ENCODE results near the gene TEX49.

DNA sequence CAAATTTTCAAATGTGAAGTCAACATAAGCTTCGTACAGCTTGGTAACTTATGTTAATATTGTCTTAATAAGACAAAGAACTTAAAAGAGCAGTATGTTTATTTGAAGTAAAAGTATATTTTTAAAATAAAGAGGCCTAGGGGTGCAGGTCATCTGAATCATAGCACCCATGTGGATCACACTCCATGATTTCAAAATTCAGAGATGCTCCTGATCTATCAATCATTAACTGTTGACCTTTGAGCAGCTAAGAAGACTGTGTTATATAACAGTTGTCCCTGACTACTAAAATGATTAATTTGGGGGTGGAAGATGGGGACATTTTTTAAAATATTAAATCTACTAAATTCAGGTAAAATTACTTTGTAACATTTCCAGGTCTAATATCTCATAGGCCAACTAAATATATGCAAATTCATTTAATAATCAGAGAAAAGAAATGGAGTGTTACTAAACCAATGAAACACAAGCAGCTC, 120.8 kb upstream of the PCED1B start:
- PRO-cap: no peak

- PRO-cap: no peak
Observed at GRCh38 chr12:47189723-47190248, 110.0 kb upstream of the AMIGO2 start.

DNA sequence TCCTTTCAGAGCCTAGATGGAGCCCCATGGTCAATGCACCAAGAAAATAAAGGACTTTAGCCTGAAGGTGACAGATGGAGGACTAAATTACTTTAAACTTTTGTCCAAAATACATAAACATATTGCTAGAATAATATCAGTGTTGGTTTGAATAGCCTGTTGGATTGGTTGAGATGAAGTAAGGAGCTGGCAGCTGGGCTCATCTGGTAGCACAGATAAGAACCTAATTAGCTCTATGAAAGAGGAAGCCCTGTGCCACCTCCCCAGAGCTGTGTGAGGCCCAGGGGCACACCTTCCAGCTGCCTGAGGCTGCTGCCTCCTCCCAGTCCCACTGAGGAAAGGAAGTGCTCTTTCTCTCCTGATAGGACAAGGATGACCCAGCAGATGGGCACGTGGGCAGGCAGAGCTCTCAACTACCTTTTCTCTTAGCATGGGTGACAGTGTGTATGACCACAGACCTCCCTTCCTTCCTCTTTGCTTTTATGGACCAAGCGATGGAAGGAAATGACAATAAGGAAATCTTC, 127.4 kb upstream of the AMIGO2 start:
- PRO-cap: unidirectional peak, plus-strand start at position 266 of the sequence

DNA sequence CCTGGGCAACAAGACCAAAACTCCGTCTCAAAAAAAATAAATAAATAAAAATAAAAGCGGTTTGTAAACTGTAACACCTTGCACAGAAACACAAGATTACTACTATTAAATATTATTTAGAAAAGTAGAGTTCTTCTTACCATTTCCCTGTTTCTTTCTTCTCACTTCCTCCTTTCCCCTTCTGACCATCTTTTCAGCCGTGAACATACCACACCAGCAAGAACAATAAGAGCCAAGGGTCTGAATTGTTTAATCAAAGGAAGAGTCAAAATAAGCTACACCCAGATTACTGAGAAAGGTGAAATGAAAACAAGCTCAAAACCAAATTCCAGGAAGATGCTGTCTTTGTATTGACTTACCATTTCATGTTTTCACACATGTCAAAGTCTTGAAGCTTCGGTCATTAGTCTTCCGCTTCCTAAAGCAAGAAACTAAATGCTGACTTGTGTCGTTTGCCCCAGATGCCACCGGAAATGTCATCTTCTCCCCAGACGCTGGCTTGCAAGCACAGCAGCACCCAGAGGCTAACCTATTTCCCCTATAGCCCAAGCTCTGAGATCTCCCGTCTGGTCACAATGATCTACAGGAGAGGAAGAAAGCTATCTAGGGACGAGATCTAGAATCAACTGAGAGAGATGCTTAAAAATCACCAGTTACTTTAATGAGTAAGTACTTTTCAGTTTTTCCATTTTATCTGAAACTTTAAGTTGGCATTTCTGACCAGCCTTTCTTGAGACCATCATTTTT, 136.4 kb upstream of the AMIGO2 start:
- PRO-cap: bidirectional peak, plus-strand start at position 490 of the sequence, minus-strand start at position 420 of the sequence

- PRO-cap: no peak
Observed at GRCh38 chr12:47219318-47219601, 139.5 kb upstream of the AMIGO2 start.

DNA sequence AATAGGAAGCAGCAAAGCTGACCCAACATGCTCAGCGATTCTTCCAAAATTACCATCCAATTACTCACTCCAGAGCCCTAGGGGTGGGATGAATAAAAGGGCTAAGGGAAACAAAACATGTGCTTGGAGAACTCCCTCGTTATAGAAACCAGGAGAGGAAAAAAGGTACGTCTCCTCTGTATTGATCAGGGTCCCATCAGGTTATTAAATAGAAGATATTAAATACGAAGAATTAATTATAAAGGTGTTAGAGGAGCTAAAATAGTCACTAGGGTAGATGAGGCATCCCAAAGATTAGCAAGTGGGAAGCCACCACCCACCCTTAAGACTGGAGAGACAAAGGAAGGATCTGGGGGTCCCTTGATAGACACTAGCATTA, 188.0 kb upstream of the AMIGO2 start:
- PRO-cap: no peak

DNA sequence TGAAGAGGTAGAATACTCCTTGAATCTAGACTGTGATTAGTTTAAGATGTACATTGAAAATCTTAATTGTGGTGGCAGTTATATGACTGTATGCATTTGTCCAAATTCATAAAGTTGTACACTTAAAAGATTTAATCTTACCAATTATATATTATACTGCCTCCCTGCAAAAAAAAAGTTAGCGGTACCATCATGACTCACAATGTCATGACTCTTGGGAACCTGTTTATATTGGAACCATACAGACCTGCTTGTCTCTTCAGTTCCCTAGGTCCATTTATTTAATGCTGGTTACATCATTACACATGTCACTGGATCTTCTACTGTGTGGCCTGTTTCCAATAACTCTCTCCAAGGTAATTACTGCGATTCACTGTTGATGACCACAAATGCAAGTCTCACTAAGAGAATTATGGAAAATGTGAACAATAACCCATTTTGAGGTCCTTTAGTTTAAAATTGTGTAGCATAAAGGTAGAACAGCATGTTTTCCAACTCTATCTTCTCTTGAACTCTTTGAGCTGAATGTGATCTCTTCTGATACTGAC, 264.2 kb upstream of the AMIGO2 start:
- PRO-cap: no peak

GRCh38 chr12:47360654-47361738, 281.2 kb upstream of the AMIGO2 start:
- PRO-cap: no peak

DNA sequence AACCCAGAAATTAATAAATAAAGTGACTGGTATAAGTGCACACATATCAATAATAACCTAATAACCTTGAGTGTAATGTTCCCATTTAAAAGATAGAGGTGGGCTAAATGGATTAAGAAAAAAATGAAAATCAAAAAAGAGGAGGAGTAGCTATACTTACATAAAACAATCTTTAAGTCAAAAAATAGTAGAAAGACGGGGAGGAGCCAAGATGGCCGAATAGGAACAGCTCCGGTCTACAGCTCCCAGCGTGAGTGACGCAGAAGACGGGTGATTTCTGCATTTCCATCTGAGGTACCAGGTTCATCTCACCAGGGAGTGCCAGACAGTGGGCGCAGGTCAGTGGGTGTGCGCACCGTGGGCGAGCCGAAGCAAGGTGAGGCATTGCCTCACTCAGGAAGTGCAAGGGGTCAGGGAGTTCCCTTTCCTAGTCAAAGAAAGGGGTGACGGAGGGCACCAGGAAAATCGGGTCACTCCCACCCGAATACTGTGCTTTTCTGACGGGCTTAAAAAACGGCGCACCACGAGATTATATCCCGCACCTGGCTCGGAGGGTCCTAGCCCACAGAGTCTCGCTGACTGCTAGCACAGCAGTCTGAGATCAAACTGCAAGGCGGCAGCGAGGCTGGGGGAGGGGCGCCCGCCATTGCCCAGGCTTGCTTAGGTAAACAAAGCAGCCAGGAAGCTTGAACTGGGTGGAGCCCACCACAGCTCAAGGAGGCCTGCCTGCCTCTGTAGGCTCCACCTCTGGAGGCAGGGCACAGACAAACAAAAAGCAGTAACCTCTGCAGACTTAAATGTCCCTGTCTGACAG, 278.9 kb downstream of the RPAP3 start:
- PRO-cap: no peak

DNA sequence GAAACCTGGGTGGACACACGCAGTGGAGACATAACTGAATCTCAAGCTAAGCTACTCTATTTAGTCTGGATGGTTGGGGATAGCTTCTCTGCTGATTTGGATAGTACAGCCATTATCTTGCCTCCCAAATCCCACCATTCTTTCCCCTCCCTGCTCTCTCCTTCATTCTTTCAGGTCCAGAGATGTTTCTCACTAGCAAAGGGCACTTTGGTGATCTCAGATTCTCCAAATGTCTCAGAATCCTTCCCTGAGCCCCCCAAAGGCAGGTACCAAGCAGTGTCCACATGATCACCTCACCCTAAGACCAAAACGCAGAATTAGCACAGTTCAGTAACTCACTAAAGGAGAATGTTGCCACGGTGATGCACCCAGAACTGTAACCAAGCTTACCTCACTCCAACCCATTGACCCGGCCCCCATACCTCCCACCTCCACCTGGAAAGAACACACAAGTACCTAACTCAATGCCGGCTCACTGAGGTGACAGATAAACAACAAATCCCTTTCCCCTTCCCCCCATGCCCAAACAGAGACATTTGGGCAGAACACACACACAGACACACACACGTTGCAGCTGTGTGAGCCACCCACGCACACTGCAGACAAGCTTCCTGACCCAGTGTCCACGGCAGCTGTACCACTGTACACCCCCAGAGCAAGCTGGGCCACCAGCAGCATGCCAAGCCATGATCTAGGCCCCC, 1.4 kb downstream of the RAPGEF3 start:
- PRO-cap: no peak

- PRO-cap: no peak
Observed at GRCh38 chr12:47782610-47783607, 9.9 kb downstream of the SLC48A1 start.

- PRO-cap: unidirectional peak, minus-strand start at chr12:47783661
Observed at GRCh38 chr12:47783608-47784006, 10.6 kb downstream of the SLC48A1 start.

- PRO-cap: no peak
Observed at GRCh38 chr12:47807171-47807416, 12.6 kb downstream of the HDAC7 start.

DNA sequence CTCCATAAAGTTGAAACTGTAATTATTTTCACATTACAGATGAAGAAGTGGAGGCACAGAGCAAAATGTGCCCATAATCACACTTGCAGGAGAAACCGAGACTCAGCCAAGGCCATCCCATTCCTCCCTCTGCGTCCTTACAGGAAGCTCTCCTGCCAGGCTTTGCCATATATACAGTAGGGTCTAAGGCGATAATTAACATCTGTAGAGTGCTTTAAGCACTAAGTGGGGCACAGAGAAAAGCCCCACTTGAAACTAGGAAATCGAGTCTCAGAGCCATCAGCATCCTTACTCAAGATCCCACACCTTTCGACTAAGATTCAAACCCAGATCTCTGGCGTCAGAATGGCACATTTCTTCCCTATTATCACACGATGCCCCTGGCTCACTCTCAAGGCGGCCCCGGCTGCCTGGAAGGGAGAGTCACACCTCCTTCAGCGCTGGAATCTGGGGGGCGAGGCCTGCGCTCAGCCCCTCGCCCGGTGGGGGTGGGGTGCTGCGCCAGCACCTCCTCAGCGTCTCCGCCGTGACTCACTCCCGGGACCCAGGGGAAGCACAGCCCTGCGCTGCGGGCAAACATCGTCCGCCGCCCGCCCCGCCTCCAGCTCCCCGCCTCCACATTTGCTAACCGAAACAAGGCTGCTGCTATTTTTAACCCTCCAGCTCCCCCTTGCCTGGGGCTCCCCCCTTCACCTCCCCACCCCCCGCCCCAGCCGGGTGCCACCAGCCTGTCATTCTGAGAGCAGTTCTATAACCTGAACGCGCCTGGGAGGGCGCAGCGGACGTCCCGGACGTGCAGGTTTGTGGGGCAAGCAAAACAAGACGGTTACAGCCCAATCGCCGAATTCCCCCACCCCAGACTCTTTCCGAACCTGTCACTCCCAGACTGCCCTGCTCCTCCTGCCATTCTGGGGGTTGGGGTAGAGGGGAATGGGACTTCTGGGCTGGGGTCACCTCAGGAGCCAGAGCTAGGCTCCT, 6.9 kb downstream of the HDAC7 start:
- PRO-cap: unidirectional peak, minus-strand start at position 314 of the sequence; bidirectional peak, plus-strand start at position 534 of the sequence, minus-strand start at position 551 of the sequence

- PRO-cap: no peak
Observed at GRCh38 chr12:47829660-47830038, 9.9 kb upstream of the HDAC7 start.

- PRO-cap: no peak
Observed at GRCh38 chr12:48037802-48038302, 33.6 kb upstream of the COL2A1 start.

DNA sequence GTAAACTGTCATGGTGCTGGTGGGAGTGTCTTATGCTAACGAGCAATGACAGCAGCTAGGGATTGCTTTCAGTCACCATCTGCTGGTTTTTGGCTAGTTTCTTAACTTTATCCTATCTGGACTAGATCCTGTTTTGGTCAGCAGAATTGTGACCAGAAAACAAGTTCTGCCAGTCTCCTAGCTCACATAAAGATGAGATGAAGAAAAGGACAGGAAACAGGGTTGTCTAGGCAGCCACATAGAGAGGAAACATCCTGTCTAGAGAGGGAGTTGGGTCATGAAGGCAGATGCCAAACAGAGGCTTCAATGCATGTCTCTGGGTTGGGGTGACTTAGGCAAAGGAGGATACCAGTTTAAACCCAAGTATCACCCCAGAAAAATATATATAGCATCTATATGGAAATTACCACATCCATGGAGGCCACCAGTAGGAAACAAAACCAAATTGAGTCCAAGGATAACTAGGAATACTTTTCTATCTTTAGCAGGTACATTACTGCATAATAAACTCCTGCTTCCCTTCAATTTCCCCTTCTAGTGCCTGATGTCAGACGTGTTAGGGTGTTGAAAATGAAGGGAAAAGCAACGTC, 42.4 kb upstream of the H1-7 start:
- PRO-cap: no peak

DNA sequence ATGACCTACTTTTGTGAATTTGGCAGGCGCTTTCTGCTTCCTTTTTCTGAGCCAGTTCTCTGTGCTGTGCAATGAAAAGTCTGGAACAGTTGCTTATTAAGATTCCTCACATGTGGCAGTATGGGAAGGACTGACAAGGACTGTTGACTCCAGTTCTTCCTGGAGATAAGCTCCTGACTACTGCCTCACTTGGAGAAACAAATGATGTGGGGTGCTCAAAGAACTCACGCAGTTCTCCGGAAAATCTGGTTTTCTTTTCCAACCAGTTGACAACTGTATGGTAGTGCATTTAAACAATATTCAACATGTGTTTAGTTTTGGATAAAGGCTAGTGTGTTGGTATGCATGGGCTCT, 58.3 kb upstream of the ANP32D start:
- PRO-cap: no peak

DNA sequence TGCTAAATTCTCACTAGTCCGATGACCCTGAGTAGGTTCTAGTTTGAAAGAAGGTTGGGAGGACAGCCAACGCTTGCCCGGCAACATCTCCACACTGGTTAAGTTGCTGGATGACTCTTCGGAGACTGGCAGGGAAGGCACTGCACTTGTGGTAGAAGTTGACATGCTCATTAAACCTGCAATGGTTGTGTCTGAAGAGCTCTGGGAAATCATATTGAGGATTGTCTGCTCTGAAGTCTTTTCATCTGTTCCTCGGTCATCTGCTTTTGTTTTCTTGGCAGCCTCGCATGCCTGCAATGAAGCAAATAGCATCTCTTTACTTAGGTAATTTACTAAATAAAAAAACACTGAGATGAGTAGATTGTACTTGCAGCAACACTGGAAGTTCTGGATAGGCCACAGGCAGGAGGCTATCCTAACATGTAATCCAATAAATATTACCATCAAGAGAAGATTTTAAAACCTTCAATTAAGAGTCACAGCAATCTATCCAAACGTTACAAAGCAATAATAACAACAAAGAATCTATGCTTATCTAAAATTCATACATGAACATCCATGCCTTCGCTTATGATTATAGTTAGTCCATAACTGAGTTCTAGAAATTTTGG, 12.2 kb upstream of the KANSL2 start:
- PRO-cap: no peak

DNA sequence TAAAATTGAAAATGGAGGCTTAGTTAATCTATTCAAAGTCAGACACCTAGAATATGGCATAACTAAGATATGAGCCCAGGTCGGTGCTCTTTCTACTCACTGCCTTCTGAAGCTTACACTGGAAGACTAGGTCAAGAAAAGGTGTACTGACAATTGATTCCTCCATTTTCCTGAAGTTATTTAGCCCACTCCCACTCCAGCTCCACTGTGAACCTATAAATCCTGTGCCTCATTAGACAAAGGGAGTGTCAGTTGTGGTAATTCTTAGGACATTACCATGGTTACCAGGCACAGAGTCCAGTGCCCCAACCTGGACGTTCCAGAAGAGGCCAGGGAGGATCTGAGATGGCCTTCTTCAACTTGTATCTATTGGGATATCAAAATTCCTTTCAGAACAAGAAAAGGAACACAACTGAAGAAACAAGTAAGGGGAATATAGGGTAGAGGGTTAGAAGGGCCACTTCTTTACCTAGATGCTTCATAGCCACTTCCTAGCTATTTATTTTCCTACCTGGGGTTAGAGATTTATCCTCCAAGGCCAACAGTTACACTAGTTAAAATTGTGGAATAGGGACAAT, at the start of gene TEX49:
TSS of gene TEX49 (plus strand) at position 300 of the 578 bp plus-strand sequence.
- PRO-cap: no peak

Data from left lung (tissue), 1 donor.